Helper T cell (primary cell): ENCODE results near the genes ASB18, IQCA1, COPS8 and MLPH.

DNA sequence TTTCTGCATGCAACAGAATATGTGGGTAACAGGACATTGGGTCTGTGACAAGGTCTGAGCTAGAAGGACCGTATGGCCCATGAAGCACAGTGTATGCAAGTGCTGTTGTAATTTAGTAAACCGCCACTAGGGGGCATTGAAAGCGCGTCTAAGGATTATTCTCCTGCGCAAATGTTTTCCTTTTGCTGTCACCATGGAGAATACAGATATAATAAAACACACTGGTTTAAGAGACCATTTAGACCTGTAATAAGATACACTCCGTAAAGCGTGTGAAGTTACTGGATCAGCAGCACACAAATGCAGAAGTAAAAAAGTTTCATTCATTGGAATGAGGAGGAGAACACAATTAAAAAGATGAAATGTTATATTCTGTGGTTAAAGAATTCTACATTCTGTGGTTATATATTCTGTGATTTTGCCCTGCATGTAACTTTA lies 272.4 kb downstream of the AGAP1 start:
- PRO-cap, 2 experiments: no peak in any of the 2 experiments

DNA sequence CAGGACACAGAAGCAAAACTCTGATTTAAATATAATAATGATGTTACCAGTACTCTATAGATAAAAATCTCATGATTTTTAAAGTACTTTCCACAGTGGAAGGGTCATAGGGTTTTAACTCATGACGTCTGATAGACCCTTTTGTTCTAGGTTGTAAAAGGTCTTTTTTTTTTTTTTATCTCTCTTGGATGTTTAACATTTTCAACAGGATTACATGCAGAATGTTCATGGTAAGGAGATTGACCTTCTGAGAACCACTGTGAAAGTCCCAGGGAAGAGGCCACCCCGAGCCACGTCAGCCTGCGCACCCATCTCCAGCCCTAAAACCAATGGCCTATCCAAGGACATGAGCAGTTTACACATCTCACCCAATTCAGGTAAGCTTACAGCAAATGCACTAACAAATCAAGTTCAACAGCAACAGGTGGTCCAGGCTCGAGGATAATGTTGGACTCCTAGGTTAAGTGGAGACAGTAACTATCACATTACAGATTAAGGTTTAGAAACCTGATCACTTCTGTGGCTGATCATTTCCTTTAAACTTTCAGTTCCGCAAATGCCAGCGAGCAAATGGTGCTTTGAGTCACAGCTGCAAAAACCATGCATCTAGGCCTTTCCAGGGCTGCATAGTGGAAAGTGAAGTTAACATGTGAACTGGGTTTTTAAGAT lies 259.5 kb downstream of the GBX2 start:
- PRO-cap, 2 experiments: no peak in any of the 2 experiments

- PRO-cap, 2 experiments: no peak in any of the 2 experiments
Observed at GRCh38 chr2:236030495-236030884, 137.7 kb downstream of the GBX2 start.

GRCh38 chr2:236237427-236237887 lies 26.7 kb downstream of the ASB18 start:
- PRO-cap, 2 experiments: no peak in any of the 2 experiments

DNA sequence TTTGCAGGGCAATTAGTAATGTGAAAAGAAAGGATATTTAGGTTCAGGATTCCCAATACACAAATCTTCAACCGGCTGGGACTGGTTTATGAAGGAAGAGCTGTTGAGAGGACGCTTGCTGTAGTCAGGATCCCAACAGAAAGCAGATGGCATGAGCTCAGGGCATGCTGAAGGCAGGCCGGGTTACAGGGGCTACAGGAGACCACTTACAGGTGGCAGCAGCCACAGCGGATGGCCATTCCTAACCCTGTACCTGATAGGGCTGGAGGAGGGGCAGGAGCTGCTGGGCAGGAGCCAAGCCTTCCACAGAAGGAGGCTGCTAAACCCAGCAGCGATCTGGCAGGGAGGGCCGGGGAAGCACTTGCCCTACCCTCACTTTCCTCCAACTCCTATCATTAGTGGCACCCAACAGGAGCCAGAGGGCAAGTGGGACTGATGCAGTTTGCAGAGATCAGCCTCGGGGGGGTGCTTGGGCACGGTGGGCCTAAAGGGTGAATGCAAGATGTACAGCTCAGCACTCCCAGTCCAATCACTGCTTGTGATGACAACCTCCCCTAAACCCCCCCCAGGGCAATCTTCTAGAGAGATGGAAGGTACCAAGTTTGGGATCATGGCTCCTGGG lies 2.0 kb downstream of the ASB18 start:
- PRO-cap, 2 experiments: no peak in any of the 2 experiments

DNA sequence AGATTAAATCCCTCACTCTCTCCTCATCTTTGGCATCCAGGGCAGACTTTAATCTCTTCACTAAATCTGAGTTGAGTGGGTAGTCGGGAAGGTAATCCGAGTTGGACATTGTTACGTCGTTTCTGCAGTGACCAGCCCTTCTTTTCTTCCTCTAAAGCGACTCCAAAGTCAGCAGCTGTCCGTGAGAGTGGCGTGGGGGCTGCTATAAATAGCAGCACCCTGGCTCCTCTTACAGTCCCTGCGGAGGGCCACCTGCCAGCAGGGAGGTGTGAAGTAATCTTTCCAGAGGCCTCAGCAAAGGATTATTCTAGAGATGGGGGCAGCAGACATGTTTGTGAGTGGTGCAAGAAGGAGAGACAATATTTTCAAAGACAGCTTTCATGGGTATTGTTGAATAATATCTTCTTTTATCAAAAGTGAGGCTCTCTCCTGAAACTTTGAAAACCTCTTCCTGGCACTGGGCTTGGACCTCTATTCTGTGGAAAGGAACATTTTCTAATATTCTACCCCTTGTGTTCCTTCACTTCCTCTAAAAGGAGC lies at the start of gene ASB18:
Gene ASB18, minus strand, starts transcription at position 170 of the 540 bp plus-strand sequence.
- PRO-cap, 2 experiments: no peak in any of the 2 experiments

- PRO-cap, 2 experiments: no peak in any of the 2 experiments
Observed at GRCh38 chr2:236338595-236339209, 74.5 kb upstream of the ASB18 start.

DNA sequence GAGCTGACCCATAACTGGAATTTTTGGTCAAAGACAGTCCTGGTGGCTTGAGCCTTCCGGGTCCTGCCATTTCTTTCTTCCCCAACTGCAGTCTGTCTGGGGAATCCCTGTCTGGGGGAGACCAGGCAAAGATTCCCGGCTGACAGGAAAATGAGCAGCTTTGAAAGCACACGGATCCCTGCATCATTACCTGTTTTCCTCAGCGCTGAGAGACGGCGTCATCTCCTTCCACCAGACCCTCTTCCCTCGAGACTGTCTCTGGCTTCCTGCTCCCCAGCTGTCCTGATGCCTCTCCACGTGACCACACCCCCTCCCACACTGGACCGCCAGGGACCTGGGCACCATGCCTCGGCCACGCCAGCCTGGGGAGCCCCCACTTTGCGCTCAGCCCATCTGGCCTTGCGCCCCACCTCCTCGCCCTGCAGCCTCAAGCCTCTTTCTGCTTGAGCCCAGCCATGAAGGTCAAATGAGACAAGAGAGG lies 3.8 kb downstream of the IQCA1 start:
- PRO-cap, 2 experiments: no peak in any of the 2 experiments

DNA sequence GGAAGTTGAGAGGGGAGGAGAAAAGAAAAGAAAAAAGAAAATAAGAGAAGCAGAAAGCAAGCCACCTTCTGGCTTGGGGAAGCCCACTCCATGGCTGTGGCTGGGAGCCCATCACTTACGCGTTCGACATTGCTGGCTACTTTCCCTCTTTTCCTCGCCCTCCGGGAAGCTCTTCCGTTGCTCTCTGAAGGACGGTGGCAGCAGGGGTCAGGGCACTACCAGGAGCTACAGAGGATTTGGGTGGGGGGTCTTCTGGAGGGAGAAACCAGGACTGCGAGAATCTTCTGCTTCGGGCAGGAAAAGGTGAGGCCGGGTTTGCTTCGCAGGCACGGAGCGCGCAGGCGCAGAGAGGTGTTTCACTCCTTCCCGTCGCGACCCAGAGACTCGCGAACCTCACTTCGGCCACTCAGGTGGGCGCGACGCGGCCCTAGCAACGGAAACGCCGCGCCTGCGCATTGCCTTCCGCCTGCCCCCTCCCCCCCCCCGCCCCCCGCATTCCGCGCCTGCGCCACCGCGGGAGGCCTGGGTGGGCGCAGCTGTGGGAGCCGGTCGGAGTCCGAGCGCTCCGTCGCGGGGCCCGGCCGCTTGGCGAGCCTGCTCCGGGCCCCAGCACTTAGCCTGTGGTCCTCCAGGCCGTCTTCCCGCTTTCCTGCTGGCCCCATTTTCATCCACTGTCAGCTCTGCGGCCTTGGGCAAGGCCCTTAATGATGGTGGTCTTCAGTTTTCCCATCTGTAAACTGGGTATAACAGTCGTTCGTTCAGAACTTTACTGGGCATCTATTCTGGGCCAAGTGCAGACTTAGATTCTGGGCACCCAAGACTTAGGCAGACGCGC lies at the start of gene IQCA1:
Gene IQCA1, minus strand, starts transcription at position 339 of the 835 bp plus-strand sequence.
- PRO-cap, 2 experiments: no peak in any of the 2 experiments

DNA sequence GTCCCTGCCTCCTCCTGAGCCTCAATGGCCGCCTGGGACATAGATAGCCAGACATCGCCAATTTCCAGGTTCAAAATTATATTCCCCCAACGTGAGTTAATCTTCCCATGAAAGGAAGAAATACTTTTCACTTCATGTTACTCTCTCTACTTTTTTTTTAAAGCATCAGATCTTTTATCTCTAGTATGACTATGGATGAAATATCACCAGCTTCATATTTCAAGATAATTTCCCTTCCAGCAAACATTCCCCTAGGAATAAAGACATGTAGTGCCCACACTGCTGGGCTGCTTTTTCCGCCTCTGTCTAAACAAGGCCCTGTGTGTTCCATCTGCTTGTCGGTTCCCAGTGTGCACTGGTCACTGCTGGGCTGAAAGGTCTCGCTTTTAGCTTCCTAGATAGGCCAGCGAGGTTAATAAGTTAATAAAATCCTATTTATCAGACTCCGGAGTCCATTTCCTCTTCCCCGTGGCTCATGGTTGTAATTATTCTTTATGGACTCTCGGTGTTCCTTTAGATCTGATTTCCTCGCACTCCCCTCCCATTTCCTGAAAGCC lies 196.7 kb upstream of the COPS8 start:
- PRO-cap, 2 experiments: no peak in any of the 2 experiments

GRCh38 chr2:236952572-236952925 lies 133.1 kb upstream of the COPS8 start:
- PRO-cap, 2 experiments: no peak in any of the 2 experiments

DNA sequence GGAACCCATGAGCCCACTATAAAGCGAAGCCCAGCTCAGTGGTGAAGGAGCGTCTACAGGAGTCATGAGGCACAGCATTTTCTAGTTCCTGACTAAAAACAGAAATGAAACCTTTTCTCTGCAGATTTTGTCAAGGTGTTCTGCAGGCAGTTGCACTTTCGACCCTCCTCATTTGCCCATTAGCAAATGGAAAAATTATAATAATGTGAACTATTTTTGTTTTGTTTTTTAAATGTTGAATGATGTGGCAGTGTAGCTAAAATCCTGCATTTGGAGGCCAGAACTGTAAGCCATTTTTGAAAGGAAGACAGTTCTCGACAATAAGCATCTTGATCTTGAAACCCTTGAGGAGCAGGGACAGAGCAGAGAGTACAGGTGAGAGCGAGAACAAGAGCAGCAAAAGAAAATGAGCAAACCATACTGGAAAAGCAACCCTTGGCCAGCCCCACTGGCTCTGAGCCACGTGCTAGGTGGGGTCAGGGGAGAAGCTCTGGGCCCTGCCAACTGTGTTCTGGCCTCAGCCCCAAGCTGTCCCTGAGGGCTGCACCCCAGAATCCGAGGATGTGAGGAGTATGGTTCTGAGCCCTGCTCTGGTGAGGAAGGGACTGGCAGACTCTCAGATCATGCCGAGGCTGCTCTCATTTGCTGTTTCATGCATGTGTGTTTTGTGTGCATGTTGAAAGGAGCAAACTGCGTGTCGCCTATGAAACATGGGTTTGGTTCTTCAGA lies 26.3 kb upstream of the COPS8 start:
- PRO-cap, 2 experiments: no peak in any of the 2 experiments

- PRO-cap, 2 experiments: peak in 2 of 2 experiments; most common plus-strand start chr2:237085555 (in 2); most common minus-strand start chr2:237085462 (in 2)
Observed at GRCh38 chr2:237084983-237086083, at the start of gene COPS8. Gene COPS8 (plus strand): TSS chr2:237085889.

DNA sequence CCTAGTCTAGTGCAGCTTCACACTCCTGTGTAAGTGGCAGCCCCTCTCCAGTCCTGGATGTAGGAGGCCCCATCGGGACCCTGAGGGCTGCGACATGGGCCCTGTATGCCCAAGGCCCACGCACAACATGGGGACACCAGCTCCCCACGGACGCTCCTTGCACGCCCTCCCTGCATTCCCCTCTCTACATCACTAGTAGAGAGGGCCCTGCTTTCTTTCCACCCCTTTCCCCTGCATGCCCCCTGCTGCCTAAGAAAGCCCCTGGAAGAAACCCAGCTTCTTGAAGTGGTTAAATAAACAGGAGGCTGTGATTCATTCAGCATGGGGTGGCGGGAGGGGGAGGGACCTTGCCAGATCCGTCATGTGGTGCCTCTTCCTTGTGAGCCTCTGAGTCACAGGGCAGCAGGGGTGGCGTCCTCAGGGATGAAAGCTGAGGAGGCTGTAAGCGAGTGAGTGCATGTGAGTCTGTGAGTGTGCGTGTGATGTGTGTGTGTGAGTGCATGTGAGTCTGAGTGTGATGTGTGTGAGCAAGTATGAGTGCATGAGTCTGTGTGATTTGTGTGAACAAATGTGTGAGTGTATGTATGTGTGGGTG lies 42.5 kb downstream of the COPS8 start:
- PRO-cap, 2 experiments: no peak in any of the 2 experiments

DNA sequence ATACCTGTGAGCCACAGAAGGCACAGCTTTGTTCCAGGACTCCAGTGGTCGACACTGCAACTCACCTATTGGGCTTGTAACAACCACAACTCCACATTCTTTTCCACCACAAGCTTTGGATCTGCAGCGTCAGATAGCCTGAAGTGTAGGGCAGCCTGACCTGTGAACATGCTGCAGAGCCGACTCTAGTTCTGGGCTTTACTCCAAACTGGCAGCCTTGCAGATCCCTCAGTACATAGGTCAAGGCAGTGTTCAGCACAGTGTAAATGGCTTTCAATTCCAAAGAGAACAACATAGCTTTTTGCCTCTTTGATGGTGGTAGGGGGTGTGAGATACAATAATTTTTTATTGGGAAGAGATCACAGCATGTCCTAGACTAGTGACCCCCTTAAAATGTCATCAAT lies 149.7 kb downstream of the COPS8 start:
- PRO-cap, 2 experiments: no peak in any of the 2 experiments

DNA sequence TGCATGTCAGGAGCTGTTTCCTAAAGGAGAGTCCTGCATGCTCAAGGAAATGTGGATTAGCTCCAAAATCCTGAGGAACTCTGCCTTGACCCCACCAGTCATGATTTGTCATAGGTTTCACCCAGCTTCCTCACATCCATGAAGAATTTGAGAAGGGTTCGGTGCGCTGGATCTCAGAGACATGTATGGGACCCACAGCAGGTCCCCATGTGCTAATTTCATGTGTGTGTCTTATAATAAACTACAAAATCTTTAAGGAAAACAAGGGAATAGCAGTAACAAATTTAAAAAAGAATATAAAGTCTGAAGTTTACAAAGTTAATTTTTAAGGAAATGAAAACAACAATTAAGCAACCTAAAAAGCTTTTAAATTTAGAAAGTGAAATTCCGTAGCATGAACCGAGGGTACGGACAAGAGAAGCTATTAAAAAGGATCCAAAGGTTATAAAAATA lies 107.1 kb downstream of the COL6A3 start:
- PRO-cap, 2 experiments: no peak in any of the 2 experiments

DNA sequence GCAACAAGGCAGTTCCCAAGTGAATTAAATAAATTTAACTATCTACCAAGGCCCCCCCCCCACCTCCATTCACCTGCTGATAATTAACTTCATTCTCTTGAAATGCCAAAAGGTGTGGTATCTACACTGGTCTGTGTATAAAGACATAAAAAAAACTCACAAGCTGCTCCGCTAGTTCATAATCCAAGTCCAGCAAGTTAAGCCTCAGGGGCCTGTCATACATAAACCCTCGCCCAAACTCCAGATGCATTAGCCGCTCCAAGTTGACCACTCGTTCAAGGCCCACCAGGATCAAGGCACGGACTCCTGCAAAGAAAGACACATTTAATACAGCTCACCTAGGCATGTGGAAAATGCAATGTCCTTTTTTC lies 50.9 kb downstream of the COL6A3 start:
- PRO-cap, 2 experiments: no peak in any of the 2 experiments

DNA sequence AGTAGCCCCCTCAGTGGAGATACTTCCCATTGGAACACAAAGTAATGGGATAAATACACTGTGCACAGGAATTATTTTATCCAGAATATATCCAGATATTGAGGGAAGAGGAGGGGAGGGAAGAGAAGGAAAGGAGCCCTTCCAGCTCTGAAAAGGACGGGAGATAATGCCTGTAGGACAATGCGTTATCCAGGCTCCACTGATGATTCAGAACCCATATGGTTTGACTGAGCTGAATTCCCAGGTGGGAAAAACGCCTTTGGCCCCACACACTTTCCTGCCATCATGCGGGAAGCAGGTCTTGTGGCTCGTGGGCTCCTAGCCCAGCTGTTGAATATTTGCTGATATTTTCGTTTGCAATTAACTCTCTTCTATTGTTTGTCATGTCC lies 9.0 kb downstream of the COL6A3 start:
- PRO-cap, 2 experiments: no peak in any of the 2 experiments

DNA sequence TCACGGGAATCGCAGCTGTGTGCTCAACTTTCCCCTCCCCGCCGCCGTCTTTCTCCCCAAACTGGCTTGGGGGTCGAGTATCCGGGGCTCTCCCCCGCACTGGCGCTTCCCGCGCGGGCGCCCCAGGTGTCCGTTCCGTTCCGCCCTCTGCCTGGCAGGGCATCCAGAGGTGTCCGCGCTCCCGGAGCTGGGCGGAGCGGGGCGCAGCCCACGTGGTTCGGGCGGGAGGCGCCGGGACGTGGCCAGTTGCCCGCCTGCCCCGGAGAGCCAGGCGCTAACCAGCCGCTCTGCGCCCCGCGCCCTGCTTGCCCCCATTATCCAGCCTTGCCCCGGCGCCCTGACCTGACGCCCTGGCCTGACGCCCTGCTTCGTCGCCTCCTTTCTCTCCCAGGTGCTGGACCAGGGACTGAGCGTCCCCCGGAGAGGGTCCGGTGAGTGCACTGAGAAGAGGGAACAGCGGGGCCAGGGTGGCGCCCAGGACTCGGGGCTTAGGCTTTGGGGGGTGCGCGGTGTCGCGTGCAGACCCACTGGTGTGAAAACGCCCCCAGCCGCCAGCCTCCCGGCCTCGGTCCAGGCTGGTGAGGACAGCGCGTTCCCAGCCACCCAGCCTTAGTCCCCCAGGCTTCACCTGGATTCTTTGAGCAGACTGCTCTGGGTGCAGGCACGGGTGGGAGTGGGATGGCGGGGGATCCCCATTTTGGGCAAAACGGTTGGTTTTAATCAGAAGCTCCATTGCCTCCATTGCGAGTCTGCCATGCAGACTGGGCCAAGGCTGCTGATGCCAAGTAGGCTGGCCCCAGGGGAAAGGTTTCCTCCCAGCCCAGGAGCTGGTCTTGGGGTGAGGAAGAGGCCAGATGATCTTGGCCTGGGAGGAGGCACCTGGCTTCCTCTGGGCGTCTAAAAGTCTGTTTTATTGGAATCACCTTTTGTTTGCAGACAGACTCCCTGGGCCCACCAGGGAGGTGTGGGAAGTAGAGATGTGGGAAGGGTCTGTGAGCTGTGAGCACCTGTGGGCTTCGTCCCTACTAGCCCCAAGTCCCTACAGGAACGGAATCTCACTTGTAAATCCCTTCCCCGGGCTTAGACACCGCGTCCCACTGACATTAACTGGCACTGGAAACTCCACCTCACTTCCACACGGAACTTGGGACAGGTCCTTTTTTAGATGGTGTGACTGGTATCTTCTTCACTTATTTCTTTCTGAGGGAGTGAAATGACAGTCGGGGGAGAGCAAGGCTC lies at the start of gene MLPH:
Gene MLPH, plus strand, starts transcription at position 245 of the 1,239 bp plus-strand sequence.
- PRO-cap, 2 experiments: no peak in any of the 2 experiments

GRCh38 chr2:237517500-237518150 lies 30.6 kb downstream of the MLPH start:
- PRO-cap, 2 experiments: no peak in any of the 2 experiments